ENCODE measurements around the genes RANBP9, RNF182 and CD83.

GRCh38 chr6:13274439-13274938 is 53.8 kb downstream of the TBC1D7 start:
- PRO-cap: no peak
- RAMPAGE, long total RNA, 3 experiments: no peak in any of the 3 experiments

- PRO-cap: no peak
- RAMPAGE, long total RNA, 3 experiments: no peak in any of the 3 experiments
Observed at GRCh38 chr6:13277862-13278514, 50.3 kb downstream of the TBC1D7 start.

GRCh38 chr6:13381430-13381837 is 53.1 kb upstream of the TBC1D7 start:
- PRO-cap: no peak
- RAMPAGE, long total RNA, 3 experiments: no peak in any of the 3 experiments

DNA sequence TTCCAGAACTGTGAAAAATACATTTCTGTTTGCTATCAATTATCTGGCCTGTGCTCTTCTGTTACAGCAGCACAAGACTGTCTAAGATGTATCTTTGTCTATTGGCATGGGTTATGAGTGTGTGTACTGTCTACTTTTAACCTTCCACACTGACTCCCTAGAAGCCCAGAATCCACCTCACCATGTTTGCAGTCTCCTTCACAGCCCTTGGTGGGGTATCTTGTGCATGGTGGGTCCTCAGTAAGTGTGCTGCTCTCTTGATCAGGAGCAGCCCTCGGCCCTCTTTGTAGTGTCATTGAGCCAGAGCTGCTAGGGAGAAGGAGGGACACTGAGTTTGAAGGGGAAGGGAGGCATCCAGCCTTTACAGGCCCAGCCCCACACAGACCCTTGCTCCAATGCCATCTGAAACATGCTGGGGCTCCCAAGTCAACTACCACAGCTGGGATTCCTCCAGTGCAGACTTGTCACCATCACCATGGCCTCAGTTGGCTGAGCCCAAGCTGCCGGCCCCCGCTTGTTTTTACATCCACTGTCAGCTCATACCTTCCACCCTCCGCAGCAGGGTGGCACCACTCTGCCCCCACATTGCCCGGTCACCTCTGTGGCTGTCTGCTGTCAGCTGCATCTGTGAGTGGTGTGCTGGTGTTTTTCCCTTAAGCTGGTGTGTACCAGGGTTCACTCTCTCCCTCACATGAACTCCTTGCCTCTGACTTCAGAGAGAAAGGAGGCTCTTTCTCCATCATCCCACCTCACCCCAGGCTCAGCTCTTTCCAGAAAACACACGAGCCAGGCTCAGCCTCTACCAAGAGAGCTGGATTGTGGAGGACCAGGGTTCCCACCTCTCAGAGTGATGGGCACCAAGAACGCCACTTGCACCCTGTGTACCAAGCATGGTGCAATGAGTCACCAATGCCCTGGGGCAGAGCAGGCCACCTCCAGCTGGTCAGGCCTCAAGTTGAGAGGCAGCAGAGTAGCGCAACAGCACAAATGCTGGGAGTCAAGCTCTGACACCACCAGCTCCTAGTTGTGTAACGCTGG is 26.1 kb downstream of the GFOD1 start:
- PRO-cap: no peak
- RAMPAGE, long total RNA, 3 experiments: no peak in any of the 3 experiments

- PRO-cap: no peak
- RAMPAGE, long total RNA, 3 experiments: no peak in any of the 3 experiments
Observed at GRCh38 chr6:13548815-13549503, 25.4 kb upstream of the SIRT5 start.

DNA sequence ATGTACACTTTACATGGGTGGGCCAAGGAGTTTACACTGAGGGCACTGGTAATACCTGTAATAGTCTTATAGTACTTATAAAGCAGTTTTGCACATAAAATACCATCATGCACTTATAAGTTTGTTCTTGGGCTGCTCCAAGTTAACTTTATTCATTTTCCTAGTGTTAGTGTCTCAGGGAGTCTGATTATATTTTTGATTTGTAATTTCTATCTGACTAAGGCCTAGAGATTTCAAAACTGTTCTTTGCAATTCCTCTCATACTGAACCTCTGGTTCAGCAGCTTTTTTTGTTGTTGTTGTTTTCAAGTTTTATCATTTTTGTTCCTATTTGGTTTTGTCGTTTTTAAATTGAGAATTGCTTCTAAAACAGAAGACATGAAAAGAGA is 1.4 kb upstream of the NOL7 start:
- PRO-cap: no peak
- RAMPAGE, long total RNA, 3 experiments: no peak in any of the 3 experiments

DNA sequence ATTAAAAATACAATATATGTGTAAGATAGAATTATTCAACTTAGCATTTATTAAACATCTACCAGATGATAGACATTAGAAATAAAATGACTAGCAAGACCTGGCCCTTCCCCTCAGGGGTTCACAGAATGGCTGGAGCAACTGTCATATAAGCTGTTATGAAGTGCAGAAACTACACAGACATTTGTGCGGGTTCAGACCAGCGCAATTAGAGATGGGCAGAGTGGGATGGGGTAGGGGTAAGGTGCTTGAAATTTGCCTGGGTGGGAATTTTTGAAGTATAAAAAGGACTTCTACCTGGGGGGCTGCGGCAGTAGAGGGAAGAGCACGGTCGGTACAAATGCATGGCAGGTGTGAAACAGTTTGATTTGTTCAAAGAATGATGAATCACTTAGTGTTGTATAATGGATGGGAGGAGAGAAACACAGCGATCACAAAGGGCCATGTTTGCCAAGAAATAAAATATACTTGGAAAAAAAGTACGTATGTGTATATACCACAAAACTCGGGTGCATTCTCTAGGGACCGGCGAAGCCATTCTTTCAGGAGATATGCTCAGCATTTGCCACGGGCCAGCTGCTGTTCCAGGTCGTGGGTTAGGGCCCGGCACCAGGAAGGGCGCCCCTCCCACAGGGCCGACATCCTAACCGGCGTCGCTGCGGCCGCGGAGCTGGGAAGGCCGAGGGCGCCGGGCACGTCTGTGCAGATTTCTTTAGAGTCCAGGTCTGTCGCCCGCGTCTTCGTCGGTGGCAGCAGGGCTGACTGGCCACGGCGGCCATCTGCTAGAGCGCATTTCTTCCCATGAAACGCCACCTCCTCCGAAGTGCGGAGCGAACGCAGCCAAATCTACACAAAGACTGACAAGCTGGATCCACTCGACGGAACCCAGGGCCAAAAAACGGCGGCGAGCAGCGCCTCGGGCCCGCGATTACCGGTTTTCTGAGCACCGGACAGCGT is 777 bp upstream of the NOL7 start:
- PRO-cap: no peak
- RAMPAGE, long total RNA, 3 experiments: no peak in any of the 3 experiments

- PRO-cap: no peak
- RAMPAGE, long total RNA, 3 experiments: no peak in any of the 3 experiments
Observed at GRCh38 chr6:13620660-13621601, 5.8 kb downstream of the NOL7 start.

DNA sequence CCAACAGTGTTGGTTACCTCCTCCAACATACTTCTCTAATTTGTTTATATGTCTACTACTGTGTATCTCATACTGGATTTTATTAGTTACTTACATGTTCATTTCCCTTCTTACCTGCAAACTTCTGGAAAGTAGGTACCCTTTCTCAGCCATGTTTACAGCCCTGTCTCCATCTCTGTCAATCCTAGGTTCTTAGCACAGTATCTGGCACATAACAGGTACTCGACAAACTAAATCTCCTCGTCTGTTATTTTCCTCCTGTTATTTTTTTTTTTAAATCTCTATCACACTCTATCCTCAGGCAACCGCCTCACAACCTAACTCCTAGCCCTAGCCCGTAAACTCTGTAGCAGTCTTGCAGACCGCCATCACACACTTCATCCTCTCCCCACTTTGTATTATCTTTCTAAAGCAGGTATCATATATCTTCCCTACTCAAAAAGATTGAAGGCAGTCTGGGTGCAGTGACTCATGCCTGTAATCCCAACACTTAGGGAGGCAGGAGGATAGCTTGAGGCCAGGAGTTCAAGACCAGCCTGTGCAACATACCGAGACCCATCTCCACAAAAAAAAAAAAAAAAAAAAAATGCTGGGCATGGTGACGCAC is 23.1 kb downstream of the RANBP9 start:
- PRO-cap: no peak
- RAMPAGE, long total RNA, 3 experiments: no peak in any of the 3 experiments

- PRO-cap: no peak
- RAMPAGE, long total RNA, 3 experiments: no peak in any of the 3 experiments
Observed at GRCh38 chr6:13690393-13690916, 21.2 kb downstream of the RANBP9 start.

DNA sequence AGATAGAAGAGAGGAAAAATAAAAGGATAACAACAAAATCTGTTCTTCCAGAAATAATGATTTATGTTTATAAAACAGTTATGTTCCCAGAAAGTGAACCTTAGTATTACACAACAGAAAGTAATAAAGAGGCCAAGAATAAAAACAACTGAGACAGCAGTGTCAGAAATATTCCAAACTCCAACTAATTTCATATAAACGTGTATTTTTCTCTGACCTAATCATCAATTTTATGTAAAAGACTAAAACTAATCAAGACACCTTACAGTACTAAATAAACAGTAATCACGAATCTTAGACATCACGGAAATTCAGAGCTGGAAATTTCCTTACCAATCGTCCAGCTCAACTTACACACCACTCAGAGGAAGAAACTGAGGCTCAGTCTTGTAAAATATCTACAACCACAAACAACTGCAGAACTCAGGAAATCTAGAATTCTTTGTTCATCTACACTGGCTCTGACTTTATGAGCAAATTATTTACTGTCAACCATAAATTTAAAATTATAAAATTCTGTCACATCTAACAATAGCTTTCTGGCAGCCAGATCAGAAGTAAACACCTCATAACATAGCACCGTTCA is 2.6 kb downstream of the RANBP9 start:
- PRO-cap: no peak
- RAMPAGE, long total RNA, 3 experiments: no peak in any of the 3 experiments

DNA sequence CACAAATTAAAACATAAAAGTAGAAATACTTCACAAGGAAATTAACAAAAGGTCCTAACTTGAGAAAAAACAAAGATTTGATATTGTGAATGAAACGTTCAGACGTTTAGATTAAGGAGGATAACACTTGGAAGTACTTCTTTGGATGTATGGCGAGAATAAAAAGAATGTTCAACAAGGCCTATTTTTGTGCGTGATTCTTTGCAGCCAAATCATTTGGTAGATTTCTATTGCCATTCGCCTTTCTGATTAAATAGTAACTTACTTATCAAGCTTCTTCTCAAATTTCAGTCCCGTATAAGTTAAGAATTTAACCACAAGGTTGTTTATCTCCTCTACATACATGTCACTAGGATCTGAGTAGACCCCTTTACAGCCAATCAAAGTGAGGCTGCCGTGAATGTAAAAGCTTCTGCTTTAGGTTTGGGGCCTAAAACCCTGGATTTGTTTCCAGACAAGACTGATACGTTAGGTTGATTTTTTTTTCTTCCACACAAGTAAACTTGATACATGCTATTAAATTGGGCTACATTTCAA is 2.1 kb downstream of the RANBP9 start:
- PRO-cap: no peak
- RAMPAGE, long total RNA, 3 experiments: no peak in any of the 3 experiments

GRCh38 chr6:13711465-13712404 is at the start of gene RANBP9:
TSS of gene RANBP9 (minus strand) at chr6:13711835.
- PRO-cap: bidirectional peak, plus-strand start at chr6:13711605, minus-strand start at chr6:13711547; bidirectional peak, plus-strand start at chr6:13712003, minus-strand start at chr6:13711835
- RAMPAGE, long total RNA, 3 experiments: no peak in any of the 3 experiments

- PRO-cap: no peak
- RAMPAGE, long total RNA, 3 experiments: no peak in any of the 3 experiments
Observed at GRCh38 chr6:13924295-13925441, at the start of gene RNF182. TSS of gene RNF182 (plus strand) at chr6:13924952.

GRCh38 chr6:14001205-14001704 is 76.5 kb downstream of the RNF182 start:
- PRO-cap: no peak
- RAMPAGE, long total RNA, 3 experiments: no peak in any of the 3 experiments

GRCh38 chr6:14117077-14118142 is at the start of gene CD83:
TSS of gene CD83 (plus strand) at chr6:14117772.
- PRO-cap: bidirectional peak, plus-strand start at chr6:14117744, minus-strand start at chr6:14117550
- RAMPAGE, long total RNA, 3 experiments: start-site peak on the plus strand in 1 of 3 experiments, at chr6:14117637-14117774 at its widest, 17 reads per replicate

GRCh38 chr6:14136072-14136924 is 18.7 kb downstream of the CD83 start:
- PRO-cap: no peak
- RAMPAGE, long total RNA, 3 experiments: no peak in any of the 3 experiments

- PRO-cap: no peak
- RAMPAGE, long total RNA, 3 experiments: no peak in any of the 3 experiments
Observed at GRCh38 chr6:14361189-14361919, 243.8 kb downstream of the CD83 start.

- PRO-cap: no peak
- RAMPAGE, long total RNA, 3 experiments: no peak in any of the 3 experiments
Observed at GRCh38 chr6:14549096-14549873, 431.7 kb downstream of the CD83 start.

DNA sequence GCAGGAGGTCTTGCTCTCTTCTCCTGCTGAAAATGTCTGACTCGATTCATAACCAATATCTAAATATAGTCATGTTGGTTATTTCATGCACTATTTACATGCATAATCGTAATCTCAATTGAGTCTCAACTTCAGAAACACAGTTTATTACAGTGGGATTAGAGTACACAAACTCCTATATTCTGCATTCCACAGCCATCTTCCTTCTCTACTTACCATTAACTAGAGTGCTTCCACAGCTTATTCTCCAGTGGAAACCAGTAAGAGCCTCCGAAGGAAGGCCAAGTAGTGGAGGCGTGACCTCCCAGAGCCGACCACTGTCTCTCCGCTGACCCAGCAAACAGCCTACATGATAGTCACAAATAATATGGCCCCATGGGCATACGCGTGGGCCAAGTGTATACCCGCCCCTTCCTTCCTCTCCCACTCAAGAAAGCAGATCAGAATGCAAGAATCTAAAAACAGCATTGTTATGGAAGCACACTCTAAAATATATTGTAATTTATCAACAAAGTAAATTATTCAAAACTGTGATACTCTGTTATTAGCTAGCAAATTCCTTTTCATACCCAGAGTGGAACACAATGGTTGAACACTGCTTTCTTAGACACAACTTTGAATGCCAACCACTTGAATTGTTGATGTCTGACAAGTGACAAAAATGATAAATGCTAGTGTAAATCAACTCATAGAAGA is 526.6 kb upstream of the JARID2 start:
- PRO-cap: no peak
- RAMPAGE, long total RNA, 3 experiments: no peak in any of the 3 experiments